Measurements from ENCODE around the genes KATNAL1, RXFP2 and FRY.

- RRBS = no CpG with 5 or more reads among the region's 103 CpGs
Observed at GRCh38 chr13:30306461-30307780, at the start of gene KATNAL1. Gene KATNAL1, minus strand, starts transcription at chr13:30307551.

DNA sequence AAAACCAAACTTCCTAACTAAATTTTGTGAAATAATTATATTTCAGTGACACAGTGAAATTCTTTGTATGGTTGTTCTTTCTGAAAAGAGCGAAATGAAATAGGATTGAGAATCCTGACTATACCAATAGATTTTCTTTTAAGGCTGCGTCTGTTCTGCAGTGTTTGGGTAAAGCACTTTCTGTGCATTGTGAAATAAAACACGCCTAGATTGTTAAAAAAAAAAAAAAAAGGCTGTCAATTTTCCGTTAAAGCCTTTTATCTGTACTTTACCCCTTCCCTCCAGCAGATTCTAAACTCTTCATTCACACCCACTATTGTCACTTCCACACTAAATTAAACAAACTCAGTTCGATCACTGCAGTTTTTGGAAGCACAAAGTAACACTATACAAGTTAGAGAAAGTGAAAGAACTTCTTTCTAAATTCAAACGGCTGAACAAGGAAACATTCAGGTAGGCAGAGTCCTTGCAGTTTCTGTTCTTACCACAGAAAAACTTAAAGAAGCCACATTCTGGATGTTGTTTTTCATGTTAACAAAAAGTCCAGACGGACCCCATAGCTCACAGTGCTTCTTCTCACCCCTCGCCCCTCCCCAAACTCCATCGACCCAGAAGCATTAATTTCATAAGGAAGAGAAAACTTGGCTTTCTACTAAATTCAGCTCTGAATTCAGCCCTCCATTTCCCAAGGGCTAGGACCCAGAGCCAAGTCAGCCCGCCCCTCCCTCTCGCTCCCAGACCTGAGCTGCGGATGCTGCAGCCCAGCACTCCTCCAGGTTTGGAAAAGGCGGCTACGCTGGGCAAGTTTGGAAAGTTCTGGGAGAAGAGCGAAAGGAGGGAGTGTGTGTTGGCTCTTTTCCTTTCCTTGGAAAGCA, 27.5 kb upstream of the UBE2L5 start:
- RRBS = no CpG with 5 or more reads among the region's 15 CpGs

- RRBS = no CpG with 5 or more reads among the region's 11 CpGs
Observed at GRCh38 chr13:30398385-30399140, 23.7 kb upstream of the UBE2L5 start.

DNA sequence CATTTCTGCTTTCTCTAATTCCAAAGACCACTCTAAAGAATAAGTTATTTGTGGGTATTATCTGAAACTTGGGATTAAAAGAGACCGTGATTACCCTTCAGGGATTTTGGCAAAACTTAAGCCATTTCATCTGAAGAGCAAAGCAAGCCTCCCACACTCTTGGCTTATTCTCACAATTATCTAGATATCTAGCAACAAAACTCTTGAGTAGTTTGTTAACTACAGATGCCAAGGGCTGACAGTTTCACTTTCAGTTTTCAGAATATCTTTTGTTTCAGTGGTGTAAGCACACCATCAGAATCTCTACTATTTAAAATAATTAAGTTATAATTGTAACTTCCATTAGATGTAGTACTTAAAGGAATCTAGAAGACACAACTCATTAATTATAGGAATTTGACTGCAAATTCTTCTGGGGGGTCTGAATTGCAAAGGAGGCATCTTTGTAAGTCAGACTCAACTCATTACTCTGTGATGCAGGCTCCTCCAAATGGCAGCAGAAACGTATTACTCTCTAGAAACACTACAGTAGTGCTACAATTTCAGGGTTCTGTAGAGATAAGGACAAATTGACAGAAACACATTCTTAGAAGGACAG, 44.9 kb upstream of the USPL1 start:
- RRBS = no CpG with 5 or more reads among the region's 2 CpGs

DNA sequence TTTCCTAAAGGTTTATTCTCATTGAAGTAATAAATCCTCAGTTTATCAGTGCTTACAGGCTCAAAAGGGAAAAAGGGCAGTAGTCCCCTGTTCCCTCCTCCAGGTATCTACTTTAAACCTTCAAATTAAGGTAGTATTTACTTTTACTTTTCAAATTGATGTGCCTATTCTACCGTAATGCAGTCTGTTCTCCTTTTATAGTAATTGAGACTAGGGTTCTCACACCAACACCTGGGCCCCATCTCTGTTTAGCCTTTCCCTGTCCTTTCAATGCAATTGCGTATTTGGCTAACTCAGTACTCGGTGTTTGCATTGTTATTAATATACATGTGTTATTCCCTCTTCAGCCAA, 30.1 kb downstream of the USPL1 start:
- RRBS = no CpG with 5 or more reads among the region's 3 CpGs

GRCh38 chr13:30697572-30698014, 37.8 kb upstream of the ALOX5AP start:
- RRBS = no CpG with 5 or more reads among the region's 8 CpGs

- RRBS = no CpG with 5 or more reads among the region's 10 CpGs
Observed at GRCh38 chr13:30805392-30806235, 70.3 kb downstream of the ALOX5AP start.

- RRBS = no CpG with 5 or more reads among the region's 16 CpGs
Observed at GRCh38 chr13:30835323-30836054, 70.6 kb upstream of the MEDAG start.

- RRBS = no CpG with 5 or more reads among the region's 2 CpGs
Observed at GRCh38 chr13:31377714-31378326, 178.0 kb downstream of the B3GLCT start.

DNA sequence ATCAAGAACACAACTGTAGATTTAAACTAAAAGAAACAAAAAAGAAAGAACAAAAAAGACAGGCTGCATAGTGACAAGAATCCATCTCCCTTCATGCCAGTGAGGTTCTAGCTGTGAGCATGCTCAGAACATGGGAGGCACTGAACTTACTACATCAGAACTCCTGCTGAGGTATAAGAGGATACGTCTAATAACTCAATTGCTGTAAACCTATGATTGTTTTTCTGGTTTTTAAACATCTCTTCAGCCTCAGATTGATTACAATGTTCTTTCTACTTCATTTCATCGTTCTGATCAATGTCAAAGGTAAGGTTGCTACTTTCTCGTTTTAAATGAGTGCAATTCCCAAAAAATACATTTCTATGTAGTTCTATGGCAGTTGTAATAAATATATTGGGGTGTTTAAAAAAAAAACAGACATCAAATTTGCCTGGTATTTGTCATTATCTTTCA, at the start of gene RXFP2:
RXFP2 (plus strand) TSS at position 126 of the 453 bp plus-strand sequence.
- RRBS = no CpG with 5 or more reads among the region's 3 CpGs

- RRBS = no CpG with 5 or more reads among the region's 2 CpGs
Observed at GRCh38 chr13:31908880-31909686, 122.5 kb upstream of the FRY start.

DNA sequence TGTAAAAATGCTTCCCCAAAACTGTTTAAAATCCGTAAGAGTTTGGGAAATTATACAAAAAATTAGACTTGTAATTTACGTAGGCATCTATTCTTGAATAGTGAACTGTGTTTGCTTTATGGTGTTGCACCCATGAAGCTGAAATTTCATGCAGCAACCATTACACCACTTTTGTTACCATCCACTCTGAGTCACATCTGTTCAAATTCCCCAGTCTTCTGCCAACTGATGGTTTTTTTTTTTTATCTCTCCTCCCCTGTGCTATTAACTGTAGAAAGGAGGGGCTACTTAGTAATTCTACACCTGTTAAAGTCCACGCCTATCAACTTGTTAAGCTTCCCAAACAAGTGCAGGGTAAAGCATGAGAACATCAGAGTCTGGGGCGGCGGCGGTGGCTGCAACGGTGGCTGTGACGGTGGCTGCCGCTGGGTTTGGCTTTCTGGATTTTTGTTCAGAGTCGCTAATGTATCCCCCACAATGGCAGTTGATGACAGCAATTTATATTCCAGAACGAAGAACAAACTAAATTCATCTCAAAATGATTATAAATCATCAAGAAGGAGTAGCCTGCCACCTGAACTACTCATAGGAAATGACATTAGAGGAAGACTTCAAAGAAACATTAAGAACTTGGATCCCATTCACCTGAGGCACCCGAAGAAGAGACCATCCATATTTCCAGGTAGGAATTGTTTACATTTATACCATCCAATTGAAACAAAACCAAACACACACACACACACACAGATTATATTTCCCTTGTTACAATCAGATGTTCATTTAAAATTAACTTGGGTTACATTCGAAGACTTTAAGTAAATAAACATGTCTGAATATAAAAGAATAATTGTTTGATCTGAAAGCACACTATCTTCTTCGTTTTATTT, 85.8 kb upstream of the FRY start:
- RRBS = no CpG with 5 or more reads among the region's 14 CpGs

- RRBS = no CpG with 5 or more reads among the region's 2 CpGs
Observed at GRCh38 chr13:31950362-31950893, 81.1 kb upstream of the FRY start.

- RRBS = 1% methylated on average over 18 of the region's 67 CpGs
Observed at GRCh38 chr13:32030718-32032033, at the start of gene FRY. Gene FRY, plus strand, starts transcription at chr13:32031774.

GRCh38 chr13:32254752-32255743, 60.1 kb downstream of the ZAR1L start:
- RRBS = no CpG with 5 or more reads among the region's 11 CpGs

DNA sequence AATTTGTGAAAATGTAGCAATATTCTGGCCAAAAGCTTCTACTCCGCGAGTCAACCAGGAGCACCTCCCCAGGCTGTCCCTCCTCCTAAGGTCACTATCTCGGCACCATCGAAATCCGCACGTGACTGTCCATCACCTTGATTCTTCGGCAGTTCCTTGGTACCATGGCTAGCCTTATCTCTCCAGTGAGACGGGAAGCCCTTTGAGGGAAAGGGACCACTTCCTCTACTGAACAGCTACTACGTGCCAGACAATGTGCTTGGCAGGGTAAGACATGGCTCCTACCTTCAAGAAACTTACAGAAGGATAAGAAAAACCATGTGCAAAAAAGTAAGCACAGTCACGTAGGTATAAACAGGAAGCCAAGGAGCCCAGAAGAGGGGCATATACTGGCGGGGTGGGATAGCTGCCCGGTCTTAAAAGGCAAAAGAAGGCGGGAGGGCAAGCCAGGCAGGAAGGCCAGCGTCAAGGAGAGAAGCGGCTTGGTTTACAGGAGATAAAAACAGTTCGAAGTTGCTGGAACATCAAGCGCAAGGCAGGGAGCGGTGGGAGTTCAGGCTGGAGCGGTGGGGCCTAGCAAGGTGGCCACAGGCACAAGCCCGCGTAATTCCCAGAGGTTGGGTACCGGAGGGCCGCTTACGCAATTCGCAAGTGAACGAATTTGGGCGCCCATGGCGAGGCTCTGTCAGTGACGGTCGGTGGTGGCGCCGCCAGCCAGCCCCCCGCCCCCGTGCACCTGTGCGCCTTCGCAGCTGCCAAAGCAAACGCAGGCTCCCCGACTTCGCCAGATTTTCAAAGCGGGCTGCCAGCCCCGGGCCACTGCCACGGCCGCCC, 1.2 kb downstream of the N4BP2L1 start:
- RRBS = no CpG with 5 or more reads among the region's 43 CpGs

DNA sequence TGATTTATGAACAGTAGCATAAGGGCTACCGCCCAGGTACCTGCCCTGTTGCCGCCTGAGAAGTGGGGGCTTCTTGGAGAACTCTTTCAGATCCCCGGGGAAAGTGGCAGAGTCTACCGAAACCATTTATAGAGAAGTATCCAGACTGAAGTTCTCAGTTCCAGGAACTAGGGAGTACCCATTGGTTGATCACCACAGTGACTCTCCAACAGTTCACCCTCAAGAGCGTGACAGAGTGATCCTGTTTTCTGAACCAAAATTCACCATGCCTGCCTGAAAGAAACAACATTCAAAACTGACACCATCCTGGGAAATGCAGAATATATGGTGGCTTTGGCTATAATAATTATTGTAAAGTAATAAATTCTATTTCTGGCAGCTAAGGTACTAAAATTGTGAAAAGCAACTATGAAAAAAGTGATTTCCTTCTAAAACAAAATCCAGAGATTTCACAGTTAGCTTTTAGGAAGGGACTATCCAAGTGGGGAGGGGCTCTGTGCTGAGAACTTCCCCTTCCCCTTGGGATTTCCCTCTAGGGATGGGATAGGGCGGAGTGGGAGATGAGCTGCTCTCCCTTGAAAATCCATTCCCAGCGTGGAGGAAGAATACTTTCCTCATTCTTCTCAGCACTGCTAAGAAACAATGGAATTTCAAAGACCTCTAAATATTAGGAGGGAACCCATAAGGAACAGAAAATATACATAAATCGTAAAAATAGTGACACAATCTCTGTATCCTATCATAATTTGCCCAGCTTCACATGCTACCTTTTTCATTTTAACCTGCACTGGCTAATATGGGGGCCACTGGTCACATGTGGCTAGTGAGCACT, 1.0 kb upstream of the N4BP2L1 start:
- RRBS = no CpG with 5 or more reads among the region's 8 CpGs

GRCh38 chr13:32537835-32537953, 901 bp downstream of the N4BP2L2 start:
- RRBS = no CpG with 5 or more reads among the region's 7 CpGs

GRCh38 chr13:32629031-32629380, 42.8 kb downstream of the PDS5B start:
- RRBS = no CpG with 5 or more reads among the region's 4 CpGs

All from cardiac fibroblast (primary cell).